ENCODE measurements around the gene NOVA1.

GRCh38 chr14:24372364-24373108, 4.6 kb downstream of the NFATC4 start:
- PRO-cap = no peak
- RAMPAGE, long total RNA, 4 experiments = no peak in any of the 4 experiments

DNA sequence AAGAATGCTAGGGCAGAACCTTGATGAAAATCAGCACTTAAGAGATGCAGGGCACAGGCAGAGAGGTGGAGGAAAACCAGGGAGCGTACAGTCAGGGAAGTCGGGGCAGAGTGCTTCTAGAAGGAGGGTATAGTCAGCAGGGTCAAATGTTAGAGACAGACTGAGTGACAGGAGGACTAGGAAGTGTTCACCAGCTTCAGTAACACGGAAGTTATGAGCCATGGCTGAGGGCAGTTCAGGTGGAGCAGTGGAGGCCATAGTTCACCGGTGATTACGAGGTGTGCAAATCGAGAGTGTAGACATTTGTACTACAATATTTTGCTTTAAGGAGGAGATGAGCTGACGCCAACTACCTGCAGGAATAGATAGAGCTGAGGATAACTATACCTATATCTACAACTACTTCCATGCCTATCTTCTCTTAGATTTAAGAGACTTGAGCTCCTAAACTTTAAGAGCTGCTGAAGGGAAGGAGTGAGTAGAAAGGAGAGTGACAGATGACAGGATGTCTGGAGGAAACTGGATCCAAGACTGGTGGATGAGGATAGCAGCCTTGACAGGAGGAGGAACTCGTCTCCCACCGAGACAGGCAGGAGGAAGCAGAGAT, 6.5 kb downstream of the CBLN3 start:
- PRO-cap = no peak
- RAMPAGE, long total RNA, 4 experiments = no peak in any of the 4 experiments

- PRO-cap = no peak
- RAMPAGE, long total RNA, 4 experiments = no peak in any of the 4 experiments
Measured at GRCh38 chr14:24436276-24437278, 6.0 kb downstream of the SDR39U1 start.

DNA sequence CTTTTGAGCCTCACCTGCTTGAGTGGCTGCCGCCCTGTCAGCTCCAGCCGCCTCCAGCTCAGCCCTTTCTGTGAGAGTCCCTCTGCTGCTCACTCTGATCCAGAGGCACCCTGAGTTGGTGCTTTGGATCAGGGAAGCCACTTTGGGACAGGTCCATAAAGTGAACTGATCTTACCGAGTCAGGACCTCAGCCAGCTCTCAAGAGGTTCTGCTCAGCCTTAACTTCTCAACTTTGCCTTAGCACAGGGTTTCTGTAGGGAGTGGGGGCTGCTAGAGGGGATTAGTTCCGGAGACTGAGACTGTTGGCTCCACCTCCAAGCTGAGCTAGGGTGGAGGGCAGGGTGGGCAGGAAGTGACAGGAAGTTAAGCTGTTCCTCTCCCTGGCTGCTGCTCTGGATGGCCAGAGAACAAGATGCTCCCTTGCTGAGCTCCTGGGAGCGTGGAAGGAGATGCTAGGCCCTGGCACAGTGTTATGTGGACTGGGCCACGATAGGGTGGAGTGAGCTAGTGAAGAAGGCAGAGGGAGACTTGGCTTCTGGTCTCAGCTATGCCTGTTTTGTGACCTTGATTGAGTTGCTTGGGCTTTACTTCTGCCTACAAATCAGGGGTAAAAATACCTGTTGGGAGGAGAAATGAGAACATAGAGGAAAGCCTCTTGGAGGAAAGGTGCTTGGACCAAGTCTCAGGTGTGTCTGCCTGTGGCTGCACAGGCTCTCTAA, 5.1 kb downstream of the SDR39U1 start:
- PRO-cap = no peak
- RAMPAGE, long total RNA, 4 experiments = no peak in any of the 4 experiments

DNA sequence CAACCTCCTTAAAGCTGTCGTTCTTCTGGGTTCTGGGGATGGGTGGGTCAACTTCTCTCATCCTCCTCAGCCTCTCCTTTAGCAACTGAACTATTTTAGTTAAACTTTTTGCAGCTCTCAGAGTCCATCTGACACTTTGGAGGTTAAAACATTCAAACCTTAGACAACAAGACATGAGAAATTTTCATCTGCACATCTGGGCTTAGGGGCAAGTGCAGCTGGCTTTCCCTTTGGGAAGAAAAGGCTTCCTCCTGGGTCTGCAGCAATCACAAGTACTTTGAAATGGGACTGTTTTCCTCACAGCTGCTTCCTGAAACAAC, 16.0 kb upstream of the SDR39U1 start:
- PRO-cap = no peak
- RAMPAGE, long total RNA, 4 experiments = no peak in any of the 4 experiments

- PRO-cap = no peak
- RAMPAGE, long total RNA, 4 experiments = no peak in any of the 4 experiments
Measured at GRCh38 chr14:24840391-24840810, 206.4 kb upstream of the GZMB start.

DNA sequence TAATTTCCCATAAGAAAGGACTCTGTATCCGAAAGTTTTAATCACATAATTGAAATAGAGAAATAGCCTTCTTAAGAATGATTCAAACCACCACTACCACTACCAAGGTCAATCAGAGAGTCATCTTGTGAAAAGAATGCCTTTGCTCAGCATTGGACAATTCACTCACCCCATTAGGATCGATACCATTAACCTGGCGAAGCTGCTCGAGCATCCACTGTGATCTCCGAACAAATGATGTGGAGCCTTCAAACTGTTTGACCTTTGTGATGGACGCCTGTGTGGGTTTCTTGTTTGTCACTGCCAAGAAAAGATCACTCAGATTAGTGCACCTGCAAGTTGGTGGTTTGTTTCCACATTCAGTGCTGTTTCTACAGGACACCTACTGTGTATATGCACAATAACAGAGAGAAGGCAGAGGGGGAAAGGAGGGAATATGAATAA, 193.1 kb downstream of the STXBP6 start:
- PRO-cap = no peak
- RAMPAGE, long total RNA, 4 experiments = no peak in any of the 4 experiments

GRCh38 chr14:26178343-26178844, 419.4 kb downstream of the NOVA1 start:
- PRO-cap = no peak
- RAMPAGE, long total RNA, 4 experiments = no peak in any of the 4 experiments

GRCh38 chr14:26331030-26331229, 266.9 kb downstream of the NOVA1 start:
- PRO-cap = no peak
- RAMPAGE, long total RNA, 4 experiments = no peak in any of the 4 experiments

DNA sequence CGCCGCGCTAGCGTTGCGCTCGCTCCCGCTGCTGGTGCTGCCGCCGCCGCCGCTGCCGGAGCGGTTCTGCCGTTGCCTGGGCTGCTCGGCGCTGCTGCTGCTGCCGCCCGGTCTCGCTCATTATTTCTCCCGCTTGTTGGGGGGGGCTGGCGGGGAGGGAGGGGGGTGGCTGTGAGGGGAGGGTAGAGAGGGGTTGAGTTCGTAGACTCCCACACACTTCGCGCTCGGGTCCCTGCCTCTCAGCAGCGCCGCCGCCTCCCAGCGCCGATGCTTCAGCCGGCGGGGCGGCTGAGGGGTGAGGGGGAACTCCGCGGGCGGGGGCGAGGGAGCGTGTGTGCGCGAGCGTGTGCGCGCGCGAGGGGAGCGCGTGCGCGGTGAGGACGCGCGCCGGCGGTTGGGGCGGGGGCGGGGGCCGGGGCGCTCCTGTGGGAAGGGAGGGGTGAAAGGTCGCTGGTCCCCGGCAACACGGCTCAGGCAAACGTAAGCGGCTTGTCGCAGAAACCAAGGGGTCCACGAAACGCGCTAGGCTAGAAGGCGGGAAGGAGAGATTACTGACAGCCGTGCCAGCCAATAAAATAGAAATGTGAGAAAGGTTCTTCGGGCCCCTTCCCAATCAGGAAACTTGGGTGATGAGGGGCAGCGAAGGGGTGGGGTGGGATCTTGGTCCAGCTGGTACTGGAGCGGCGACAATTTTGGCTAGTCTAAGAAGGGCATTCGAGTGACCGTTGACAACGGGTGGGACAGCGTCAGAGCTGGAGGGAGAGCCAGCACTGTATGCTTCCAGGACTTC, at the start of gene NOVA1:
TSS of gene NOVA1 (minus strand) at position 68 of the 790 bp plus-strand sequence.
- PRO-cap = no peak
- RAMPAGE, long total RNA, 4 experiments = no peak in any of the 4 experiments

DNA sequence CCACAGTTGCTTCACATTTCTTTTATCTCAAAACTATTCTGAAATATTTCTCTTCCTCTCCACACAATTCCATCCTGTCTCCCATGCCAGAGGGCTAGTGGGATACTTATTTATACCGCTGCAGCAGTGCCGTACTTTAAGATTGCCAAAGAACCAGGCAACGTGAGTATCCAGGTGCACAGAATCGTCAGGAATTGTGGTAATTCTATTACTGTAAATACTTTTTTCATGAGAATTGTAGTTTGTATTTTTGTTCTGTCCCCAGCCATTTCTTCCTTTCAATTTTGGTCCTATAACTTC, 188.7 kb upstream of the FOXG1 start:
- PRO-cap = no peak
- RAMPAGE, long total RNA, 4 experiments = no peak in any of the 4 experiments

DNA sequence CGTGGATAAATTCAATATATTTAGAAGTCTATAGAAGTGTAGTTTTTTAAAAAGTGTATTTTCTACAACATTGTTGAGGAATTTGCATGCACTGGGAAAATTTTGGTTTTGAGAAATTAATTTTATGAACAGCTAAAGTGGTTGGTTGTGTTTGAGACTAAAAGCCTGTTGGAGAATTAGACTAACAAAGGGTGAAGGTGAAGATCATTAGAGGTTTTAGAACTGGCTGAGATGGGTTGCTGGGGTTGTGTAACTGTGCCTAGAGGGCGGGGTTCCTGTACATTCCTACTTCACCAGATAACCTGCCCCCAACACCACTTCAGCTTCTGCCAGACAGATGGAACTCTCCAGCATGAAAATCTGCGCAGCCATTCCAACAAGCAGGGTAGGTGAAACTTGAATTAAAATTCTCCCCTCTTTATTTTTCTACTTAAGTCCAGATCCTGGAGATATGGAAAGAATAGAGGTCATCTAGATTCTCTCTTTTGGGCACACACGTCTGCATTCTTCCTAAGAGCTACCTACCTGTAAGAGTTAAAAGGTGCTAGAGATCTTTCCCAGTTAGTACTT, 6.0 kb downstream of the FOXG1 start:
- PRO-cap = no peak
- RAMPAGE, long total RNA, 4 experiments = no peak in any of the 4 experiments

- PRO-cap = no peak
- RAMPAGE, long total RNA, 4 experiments = no peak in any of the 4 experiments
Measured at GRCh38 chr14:29879100-29879598, 48.5 kb downstream of the PRKD1 start.

GRCh38 chr14:30104730-30104993, 177.0 kb upstream of the PRKD1 start:
- PRO-cap = no peak
- RAMPAGE, long total RNA, 4 experiments = no peak in any of the 4 experiments

DNA sequence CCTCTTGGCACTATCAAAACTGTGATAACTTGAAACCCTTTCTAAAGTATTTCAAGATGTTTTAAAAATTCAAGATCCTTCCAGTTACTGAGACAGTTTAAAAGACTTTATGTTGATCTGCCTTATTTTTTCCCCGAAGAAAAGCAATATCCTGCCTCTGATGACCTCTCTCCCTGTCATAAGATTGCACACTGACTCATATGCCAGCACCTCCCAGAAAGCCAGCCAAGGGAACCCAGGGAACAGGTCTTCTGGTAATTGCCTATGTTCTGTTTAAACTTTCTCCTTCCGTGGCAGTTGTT, 300.2 kb upstream of the PRKD1 start:
- PRO-cap = no peak
- RAMPAGE, long total RNA, 4 experiments = no peak in any of the 4 experiments

- PRO-cap = no peak
- RAMPAGE, long total RNA, 4 experiments = no peak in any of the 4 experiments
Measured at GRCh38 chr14:30907876-30908450, 33.6 kb downstream of the COCH start.

GRCh38 chr14:30909875-30910567, 35.7 kb downstream of the COCH start:
- PRO-cap = no peak
- RAMPAGE, long total RNA, 4 experiments = no peak in any of the 4 experiments

DNA sequence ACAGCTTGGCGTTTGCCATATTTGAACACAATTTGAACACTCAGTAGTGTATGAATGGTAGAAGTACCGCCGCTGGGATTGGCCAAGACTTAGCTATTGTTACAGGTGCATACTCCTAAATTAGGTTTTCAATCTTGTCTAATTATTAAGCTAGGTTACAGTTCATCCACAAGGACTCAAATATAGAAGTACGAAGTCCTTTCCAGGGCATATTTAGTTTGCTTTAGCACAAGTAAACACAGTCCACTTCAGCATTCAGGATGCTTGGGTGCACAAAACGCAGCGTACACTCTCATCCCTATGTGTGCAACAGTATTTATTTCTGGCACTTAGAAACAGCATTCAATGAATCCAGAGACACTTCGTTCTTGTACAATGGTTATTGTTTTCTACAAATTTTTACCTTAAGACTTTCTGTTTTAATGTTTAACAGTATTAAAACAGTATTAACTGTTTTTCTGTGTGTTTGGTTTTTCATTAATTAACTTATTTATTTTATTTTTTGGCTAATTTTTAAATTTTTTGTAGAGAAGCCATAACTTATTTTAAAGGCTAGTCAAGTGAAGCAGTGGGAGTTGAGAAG, 50.6 kb upstream of the HECTD1 start:
- PRO-cap = no peak
- RAMPAGE, long total RNA, 4 experiments = no peak in any of the 4 experiments

GRCh38 chr14:31321312-31321729, 99.0 kb downstream of the HEATR5A start:
- PRO-cap = no peak
- RAMPAGE, long total RNA, 4 experiments = no peak in any of the 4 experiments

- PRO-cap = no peak
- RAMPAGE, long total RNA, 4 experiments = no peak in any of the 4 experiments
Measured at GRCh38 chr14:32093815-32094249, 16.7 kb downstream of the ARHGAP5 start.